Cardiac fibroblast (primary cell): ENCODE measurements around the gene TRIM40.

GRCh38 chr6:29907933-29908452 is 34.3 kb upstream of the HLA-A start:
- RRBS, result no CpG with 5 or more reads among the region's 5 CpGs

GRCh38 chr6:30060050-30060437 is 1.0 kb upstream of the POLR1H start:
- RRBS, result no CpG with 5 or more reads among the region's 2 CpGs

- RRBS, result no CpG with 5 or more reads among the region's 9 CpGs
Measured at GRCh38 chr6:30061715-30062154, 670 bp downstream of the POLR1H start.

DNA sequence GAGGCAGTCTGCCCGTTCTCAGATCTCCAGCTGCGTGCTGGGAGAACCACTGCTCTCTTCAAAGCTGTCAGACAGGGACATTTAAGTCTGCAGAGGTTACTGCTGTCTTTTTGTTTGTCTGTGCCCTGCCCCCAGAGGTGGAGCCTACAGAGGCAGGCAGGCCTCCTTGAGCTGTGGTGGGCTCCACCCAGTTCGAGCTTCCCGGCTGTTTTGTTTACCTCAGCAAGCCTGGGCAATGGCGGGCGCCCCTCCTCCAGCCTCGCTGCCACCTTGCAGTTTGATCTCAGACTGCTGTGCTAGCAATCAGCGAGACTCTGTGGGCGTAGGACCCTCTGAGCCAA is 10.3 kb upstream of the RNF39 start:
- RRBS, result no CpG with 5 or more reads among the region's 9 CpGs

DNA sequence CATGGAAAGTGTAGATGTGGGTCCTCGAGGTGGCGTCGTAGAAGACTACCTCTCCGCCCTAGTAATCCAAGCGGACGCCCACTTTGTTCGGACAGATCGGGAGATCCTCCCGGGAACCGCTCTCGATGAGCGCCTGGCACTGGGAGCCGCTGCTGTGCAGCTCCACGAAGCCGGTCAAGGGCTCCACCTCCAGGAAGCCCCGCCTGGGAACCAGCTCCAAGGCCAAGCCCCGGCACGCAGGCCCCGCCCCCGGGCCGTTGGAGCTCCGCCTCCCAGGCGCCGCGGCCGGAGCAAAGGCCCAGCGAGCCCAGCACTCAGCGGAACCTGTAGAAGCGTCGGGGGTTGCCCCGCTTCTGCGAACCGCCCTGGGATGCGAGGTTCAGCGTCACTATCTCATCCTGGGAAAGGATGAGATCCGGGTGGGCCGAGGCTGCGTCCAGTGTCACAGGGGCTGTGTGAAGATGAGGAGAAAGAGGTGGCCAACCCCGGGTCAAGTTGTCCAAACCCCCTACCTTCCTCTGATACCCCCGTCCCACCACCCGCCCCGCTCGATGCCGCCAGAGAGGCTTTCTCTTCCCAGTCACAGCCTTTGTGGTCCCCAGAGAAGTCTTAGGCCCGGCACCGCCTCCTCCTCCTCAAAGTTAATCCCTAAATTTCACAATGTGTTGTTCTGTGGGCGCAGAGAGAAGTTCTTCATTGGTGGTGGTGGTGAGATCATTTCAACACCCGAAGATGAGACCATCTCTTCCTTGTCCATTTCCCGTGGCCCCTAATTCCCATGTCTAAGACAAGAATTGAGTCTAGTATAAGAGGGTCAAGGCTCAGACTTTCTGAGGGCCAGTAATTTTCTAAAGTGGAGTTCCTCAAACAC is 10.7 kb downstream of the TRIM31 start:
- RRBS, result 2% methylated on average over 19 of the region's 49 CpGs

DNA sequence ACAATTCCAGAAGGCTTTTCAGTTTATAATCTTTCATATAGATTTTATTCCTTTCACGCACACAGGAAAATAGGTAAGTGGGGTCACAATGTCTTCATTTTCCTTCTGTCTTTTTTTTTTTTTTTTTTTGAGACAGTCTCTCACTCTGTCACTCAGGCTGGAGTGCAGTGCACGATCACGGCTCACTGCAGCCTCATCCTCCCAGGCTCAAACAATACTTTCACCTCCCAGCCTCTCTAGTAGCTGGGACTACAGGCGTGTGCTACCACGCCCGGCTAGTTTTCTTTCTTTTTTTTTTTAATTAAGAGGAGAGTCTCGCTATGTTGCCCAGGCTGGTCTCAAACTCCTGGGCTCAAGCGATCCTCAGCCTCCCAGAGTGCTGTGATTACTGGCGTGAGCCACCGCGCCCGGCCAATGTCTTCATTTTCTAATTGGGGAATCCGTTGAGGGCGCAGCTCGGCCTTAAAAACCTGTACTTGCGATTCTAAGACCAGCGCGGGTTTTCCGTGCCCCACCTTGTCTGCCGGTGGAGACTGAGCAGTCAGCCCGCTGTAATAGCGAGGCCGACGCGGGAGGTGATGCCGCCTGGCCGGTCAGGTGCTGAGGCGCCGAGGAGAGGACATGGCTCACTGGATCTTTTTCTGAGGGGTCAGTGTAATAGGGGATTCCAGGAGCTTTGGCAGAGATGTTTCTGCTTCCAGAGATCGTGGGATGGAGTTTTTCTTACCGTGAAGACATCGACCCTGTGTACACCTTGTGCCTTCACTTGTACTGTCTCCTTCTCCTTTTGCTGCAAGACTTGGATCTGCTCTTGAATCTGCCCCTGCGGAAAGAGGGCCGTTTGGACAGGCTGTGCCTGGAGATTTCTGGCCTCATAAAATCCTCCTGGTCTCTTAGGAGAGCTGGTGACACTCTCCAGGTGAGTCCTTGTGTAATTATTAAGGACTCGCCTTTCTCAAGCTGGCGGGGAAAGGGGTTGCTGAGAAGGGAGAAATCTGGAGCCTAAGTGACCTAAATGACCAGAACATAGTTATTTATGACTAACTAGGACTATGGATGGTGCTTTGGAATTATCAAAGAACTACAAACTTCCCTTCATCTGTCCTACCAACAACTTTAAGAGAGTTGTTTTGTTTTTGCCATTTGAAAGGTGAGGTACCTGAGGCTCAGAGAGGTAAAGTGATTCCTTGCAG is 1.6 kb downstream of the TRIM31 start:
- RRBS, result 14% methylated on average over 8 of the region's 36 CpGs

- RRBS, result no CpG with 5 or more reads among the region's 6 CpGs
Measured at GRCh38 chr6:30135673-30136353, at the start of gene TRIM40. Gene TRIM40, plus strand, starts transcription at chr6:30136140.

- RRBS, result no CpG with 5 or more reads among the region's 8 CpGs
Measured at GRCh38 chr6:30305945-30306772, 20.6 kb upstream of the TRIM39 start.

DNA sequence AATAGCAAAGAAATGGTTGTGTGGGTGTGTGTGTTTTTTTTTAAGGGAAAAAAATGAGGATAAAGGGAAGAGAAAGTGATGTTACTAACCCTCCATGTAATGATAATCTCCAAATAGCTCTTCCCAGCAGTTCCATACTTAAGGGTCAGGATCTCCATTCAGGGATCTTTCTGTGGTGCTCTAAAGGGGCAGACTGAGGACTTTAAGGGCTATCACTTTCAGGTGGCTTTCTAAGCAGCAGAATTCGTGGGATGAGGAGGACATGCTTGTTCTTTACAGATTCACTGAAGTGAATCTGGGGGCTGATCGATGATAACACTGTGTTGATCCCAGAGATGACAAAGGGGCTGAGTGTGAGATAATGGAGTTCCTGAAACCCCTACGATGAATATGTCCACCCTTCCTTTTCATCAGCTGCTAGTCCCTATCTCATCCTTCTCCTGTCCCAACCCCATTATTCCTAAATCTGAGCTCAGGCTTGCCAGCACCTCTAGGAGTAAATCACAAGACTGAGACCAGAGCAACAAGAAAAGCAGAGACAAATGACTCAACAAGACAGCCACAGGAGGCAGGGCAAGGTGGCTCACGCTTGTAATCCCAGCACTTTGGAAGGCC is 16.8 kb upstream of the TRIM39 start:
- RRBS, result no CpG with 5 or more reads among the region's 4 CpGs

- RRBS, result no CpG with 5 or more reads among the region's 8 CpGs
Measured at GRCh38 chr6:30327292-30327619, 529 bp downstream of the TRIM39 start.

DNA sequence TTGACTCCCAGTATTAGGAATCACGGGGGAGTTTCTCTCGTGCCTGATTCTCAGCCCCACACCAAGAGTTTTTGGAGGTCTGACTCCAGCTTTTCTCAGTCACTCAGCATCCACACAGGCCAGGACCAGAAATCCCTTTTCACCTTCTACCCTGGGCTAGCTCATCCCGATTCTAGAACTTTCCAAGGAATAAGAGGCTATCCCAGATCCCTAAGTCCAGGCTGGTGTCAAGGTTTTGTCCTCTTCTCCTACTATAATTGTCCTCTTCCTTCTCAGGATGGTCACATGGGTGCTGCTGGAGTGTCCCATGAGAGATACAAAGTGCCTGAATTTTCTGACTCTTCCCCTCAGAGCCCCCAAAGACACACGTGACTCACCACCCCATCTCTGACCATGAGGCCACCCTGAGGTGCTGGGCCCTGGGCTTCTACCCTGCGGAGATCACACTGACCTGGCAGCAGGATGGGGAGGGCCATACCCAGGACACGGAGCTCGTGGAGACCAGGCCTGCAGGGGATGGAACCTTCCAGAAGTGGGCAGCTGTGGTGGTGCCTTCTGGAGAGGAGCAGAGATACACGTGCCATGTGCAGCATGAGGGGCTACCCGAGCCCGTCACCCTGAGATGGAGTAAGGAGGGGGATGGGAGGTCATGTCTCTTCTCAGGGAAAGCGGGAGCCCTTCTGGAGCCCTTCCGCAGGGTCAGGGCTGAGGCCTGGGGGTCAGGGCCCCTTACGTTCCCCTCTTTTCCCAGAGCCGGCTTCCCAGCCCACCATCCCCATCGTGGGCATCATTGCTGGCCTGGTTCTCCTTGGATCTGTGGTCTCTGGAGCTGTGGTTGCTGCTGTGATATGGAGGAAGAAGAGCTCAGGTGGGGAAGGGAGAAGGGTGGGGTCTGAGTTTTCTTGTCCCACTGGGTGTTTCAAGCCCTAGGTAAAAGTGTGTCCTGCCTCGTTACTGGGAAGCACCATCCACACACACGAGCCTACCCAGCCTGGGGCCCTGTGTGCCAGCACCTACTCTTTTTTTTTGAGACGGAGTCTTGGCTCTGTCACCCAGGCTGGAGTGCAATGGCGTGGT is 1.8 kb downstream of the HLA-E start:
- RRBS, result no CpG with 5 or more reads among the region's 19 CpGs

DNA sequence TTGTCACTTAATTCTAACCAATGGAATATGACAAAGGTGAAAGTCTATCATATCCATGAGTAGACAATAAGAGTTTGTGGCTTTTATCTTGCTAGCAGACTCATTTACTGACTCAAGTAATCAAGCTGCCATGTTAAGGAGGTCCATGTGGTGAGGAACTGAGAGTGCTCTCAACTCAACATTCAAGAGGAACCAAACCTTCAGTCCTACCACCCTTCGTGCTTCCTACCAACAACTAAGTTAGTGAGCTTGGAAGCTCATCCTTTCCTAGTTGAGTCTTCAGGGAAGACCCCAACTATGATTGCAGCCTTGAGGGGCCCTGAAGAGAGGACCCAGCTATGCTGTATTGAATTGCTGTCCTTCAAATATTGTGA is 19.2 kb downstream of the HLA-E start:
- RRBS, result no CpG with 5 or more reads among the region's 1 CpG

DNA sequence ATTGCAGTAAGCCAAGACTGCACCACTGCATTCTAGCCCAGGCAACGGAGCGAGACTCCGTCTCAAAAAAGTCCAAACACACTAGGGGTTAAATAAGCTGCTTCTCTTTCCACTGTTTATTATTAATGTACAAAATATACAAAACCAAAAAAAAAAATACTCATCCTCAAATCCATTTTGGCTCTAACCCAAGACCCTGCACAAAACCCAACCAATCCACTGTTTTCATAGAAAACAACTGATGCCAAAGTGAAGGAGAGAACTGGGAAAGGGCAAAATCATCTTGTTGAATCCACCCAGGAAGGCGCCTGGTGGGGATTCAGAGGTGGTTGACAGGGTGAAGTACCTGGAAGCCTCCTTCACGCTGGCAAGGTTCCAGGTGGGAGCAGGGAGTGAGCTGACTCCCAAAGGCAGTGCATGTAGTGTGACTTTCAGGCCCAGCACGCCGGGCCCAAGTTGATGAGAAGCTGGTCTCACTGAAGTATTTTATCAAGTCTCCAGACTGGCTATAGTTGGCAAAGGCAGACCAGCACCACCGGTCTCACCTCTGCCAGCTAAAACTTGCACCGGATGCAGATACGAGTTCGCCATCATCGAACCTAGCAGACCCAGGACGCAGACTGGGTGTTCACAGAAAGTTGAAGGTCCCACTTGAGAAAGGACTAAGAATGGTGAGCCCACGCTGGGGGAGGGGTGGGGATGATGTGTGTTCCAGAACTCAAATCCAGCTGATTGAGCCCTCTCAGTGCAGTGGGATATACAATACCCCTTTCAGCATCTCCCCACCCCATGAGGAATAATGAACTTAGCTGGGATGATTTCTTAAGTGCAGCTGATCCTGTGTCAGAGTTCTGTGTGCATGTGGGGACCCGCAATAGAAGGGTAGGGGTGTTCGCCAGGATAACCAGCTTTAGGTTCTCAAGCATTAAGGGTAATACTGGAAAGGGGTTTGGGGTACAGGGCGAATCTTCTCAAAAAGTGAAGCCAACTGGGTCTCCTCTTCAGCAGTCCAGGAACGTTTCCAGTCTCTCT is 16.4 kb downstream of the PPP1R10 start:
- RRBS, result 68% methylated on average over 2 of the region's 18 CpGs

DNA sequence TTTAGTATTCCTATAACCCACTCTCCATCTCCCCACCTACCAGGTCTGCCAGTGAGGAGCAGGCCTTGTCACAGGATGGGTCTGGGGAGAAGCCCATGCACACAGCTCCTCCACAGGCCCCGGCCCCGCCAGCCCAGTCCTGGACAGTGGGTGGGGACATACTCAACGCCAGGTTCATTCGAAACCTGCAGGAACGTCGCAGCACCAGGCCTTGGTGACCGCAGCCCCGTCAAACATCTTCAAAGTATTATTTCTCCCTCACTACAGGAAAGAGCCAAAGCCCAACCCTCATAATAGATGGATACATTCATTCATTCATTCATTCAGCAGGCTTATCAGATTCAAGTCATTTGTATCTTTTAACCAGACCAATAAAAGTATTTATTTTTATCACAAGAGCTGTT is 505 bp upstream of the C6orf136 start:
- RRBS, result no CpG with 5 or more reads among the region's 8 CpGs

GRCh38 chr6:30683384-30683832 is 3.0 kb downstream of the PPP1R18 start:
- RRBS, result no CpG with 5 or more reads among the region's 6 CpGs

DNA sequence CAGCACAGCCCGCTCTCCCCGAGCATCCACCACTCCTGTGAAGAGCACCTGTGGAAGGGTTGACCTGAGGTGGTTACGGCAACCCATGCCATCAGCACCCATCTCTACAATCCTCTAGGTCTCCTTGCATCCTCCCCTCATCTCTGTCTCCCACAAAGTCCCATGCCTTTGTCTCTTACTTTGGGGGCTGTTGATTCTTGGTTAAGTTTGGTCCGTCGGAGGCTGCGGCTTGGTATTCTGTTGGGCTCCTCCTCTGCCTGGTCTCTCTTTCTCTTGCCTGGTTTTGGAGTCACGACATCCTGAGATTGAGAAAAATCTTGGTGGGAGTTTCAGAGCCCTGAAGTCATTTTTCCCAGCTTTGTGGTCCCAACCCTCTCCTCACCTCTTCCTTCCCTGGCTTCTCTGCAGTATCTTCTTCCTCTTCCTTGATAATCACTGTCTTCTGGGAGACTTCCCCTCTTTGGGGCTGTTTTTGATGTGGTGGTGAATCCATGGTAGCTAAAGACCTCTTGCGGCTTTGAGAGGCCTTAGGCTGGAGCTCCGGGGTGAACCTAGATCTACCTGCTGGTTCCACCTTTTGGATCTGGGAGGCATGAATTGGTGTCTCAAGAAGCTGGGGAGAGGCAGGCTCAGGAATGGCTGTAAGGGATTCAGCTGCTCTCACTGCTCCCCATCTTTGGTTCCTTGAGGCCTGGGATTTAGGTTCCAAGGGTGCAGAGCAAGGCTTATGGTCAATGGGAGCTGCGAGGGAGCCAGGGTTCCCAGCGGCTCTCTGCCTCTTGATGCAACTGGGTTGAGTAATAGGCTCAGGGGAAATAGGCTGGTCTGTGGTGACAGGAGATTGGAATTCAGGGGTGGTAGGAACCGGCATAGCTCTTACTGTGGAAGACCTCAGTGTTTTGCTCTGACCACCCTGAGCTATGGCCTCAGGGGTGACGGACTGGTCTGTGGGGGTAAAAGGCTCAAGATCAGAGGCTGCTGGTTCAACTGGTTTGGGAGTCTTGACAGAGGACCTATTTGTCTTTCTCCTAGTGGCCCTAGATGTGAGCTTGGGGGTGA is 12.8 kb upstream of the NRM start:
- RRBS, result no CpG with 5 or more reads among the region's 13 CpGs

DNA sequence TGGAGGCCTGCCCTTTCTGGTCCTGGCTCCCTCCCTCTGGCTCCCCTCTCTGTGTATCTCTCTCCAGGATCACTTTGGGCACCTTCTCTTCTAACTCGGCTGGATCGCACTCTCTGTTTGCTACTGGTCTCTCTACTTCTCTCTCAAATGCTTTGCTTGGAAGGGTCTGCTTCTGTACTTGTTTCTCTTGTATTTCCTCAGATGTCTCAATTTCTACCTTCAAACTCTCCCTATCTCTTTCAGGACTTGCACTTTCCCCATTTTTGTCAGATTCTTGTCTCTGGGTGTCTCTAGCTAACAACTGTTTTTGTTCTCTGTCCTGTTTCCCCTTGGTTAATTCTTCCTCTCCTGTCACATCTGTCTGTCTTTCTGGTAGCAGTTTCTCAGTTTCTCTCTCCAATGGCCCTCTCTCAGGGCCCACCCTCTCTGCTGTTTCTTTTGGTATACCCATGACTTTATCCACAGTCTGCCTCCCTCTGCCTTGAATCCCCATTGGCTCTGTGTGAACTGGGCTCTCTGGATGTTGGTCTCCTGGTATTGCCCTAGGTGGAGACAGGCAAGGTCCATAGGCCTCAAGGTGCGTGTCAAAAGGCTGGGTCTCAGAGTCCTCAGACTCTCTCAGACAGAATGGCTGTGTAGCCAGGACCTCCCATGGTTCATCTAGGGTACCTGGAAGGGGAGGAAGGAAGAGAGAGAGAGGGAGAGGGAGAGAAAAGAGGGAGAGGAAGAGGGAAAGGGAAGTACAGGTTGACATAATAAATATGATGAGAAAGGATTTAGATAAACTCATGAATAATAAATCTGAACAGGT is 9.2 kb downstream of the MDC1 start:
- RRBS, result no CpG with 5 or more reads among the region's 3 CpGs

GRCh38 chr6:30712417-30712968 is 4.6 kb downstream of the MDC1 start:
- RRBS, result no CpG with 5 or more reads among the region's 9 CpGs

- RRBS, result no CpG with 5 or more reads among the region's 22 CpGs
Measured at GRCh38 chr6:30723433-30724021, 3.4 kb downstream of the TUBB start.

- RRBS, result no CpG with 5 or more reads among the region's 11 CpGs
Measured at GRCh38 chr6:30806767-30807336, 62.5 kb upstream of the IER3 start.